Mesangial cell (primary cell): ENCODE measurements around a stretch of chr2.

DNA sequence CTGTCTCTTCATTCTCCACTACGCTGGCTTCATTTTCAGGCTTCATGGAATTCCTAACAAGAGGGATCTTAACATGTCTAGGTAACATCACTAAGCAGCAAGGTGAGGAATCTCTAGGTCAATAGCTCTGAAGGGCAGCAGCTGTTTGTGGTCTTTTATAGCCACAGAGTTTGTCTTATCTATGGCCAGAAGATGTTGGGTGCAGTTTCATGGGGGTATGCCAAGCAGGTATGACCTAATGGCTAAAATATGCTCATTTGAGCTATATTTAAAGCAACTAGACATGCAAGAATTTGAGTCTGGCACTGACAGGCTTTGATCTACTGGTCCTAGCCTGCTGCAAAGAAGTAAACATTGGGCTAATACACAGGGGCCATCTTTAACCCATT lies 14.0 kb upstream of the UGP2 start:
- RAMPAGE, long total RNA: no peak

DNA sequence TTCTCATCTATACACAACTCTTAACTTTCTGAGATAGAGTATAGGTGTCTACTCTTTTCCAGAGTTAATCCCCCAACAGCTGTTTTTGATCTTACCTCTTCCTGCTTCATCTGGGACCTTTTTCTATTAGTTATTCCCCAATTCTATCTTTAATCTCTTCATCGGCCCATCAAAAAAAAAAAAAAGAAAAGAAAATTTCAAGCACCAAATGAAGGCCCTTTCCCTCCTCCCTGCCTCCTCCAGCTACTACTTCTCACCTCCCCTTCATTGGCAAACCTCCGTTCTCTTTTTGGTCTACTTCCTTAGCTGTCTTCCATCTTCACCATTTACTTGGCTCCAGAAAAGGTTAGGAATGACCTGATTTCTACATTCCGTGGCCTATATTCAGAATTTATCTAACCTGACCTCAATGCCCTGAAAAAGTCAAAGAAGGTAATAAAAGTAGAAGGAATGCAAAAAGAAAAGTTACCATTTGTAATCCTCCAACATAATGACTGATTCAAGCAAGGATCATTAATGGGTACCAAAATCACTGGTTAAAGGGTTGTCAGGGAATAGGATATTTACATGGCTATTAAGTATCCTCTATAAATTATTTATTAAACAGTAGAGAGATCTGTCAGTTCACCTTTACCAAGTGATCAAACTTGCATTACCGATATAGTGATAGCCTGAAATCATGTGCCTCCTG lies 6.6 kb downstream of the VPS54 start:
- RAMPAGE, long total RNA: no peak

DNA sequence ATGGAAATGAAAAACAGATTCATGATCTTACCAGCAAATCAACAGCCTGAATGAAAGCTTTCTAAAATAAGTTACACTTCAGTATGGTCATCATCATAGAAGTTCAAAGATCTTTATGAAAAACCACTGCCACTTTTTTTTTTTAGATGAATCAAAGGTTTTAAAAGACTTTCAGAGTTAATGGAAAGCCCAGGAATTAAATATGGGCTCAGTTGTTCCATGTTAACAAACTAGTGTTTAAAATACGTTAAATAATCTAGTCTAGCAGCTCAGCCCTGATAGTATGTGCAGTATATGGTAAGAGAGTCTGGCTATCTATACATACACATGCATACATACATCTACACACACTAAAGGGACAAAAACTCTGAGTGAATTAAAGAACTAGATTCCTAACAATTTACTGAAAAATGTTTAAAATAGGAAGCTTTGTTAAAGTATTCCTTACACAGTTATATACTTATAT lies 8.1 kb downstream of the PELI1 start:
- RAMPAGE, long total RNA: no peak

DNA sequence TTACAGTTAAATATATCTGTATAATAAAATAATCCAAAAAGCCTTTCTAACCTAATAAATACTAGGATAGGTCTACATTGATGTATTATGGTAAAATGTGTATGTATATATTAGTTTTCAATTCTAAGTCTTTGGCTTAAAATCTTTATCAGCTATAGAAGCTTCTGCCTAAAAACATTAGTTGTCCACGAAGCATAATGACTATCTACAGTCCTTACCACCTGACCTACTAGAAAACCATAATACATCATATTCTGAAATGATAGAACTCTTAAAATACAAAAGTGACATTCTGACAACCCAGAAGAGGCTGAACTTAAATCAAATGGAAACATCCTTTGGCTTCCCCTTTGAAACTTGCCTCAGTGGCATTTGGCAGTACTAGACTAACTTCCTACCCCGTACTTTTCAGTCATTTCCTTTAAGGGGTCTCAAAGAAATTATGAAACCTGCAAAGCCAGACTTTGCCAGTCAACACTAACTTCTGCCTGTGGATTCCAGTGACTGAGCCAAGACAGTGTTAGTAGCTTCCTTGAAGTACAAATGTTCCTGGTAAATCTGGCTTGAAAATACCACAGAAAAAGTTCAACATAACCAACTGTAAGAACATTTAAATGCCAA lies 2.7 kb downstream of the PELI1 start:
- RAMPAGE, long total RNA: no peak

DNA sequence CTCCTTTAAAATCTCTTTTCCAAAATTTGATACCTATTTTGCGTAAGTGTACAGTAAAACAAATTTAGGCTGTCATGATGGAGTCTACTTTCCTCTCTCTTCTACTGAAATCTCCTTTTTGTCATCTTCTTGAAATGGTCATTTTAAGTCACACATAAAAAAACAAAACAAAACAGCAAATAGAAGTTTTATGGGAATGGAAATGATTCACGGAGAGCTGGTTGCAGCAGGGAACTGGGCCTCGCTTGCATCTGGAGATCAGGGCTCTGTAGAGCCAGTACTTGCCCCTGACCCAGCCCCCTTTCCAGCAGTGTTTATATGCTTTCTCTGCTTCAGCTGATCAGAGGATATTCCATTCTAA lies 59.2 kb upstream of the PELI1 start:
- RAMPAGE, long total RNA: no peak

- RAMPAGE, long total RNA: no peak
Measured at GRCh38 chr2:64223128-64223595, 78.9 kb upstream of the PELI1 start.

DNA sequence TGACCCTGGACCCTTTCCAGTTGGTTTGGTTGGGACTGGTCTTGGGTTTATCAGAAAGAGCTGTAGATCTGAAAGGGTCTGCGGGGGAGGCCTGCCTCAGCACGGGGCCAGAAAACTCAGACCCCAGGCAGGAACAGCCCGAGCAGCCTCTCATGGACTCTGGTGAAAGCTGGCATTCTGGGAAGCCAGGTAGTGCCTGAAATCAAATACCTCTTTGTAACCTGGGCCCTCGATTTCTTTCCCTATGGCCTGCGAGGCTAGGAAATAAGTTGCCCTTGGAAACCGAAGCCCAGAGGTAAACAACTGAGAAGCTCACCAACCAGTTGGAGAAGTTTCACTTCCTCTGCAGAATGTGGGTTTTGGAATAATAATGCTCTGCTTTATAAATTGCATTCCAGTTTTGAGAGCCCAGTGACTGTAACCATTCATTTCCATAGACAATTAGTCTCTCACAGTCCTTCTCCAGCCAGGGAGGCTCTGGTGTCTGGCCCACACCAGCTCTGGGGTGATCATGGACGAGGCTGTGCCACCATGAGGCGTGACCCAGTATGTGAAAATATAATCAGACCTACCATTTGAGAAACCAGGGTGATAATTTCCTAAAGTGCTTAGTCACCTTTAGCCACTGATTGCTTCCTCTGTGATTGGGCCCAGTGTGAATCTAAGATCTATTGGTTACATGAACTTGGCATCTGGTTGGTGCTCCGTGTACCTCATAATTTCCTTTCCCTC lies 133.0 kb upstream of the PELI1 start:
- RAMPAGE, long total RNA: no peak

DNA sequence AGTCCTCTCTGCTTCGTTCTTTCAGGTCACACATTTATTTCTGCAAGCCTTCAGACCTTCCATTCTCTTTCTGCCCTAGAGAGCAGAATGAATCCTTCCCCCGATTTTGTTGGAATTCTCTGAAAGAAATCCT lies 399 bp upstream of the LGALSL start:
- RAMPAGE, long total RNA: no peak

DNA sequence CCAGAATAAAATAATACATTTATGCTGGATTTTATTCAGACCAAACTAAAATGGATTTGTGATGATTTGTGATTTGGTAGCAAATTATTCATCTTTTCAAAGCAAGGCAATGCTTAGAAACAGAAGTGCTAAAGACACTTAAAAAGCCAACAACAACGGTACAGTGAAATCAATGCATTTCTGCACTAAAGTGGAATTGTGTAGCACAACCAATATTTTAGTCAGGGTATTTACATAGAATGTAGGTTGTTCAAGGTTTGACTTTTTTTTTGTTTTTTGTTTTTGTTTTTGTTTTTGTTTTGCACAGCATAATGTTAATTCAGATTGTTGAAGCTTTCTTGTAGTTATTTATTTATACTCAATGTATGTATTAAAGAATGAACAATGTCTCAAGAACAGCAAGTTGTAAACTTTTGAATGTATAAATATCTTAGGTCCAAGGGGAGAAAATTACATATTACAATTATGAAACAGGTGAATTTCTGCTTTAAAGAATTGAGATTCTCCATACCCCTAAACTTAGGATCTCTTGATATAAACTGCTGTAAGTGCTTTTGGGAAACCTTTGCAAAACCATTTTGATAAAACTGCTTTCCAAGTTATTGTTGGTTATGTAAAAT lies 4.8 kb downstream of the LGALSL start:
- RAMPAGE, long total RNA: no peak

DNA sequence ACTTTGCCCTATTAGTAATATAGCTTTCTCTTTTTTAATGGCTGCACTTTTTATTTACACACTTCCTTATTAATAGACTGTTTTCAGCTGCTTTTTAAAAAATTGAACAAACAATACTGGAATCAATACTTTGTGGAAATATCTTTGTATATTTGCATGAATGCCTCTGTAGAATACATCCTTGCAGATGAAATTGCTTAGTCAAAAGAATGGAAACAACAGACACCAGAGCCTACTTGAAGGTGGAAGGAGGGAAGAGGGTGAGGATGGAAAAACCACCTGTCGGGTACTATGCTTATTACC lies 12.9 kb downstream of the AFTPH start:
- RAMPAGE, long total RNA: no peak

- RAMPAGE, long total RNA: no peak
Measured at GRCh38 chr2:64627294-64627786, 26.4 kb downstream of the SERTAD2 start.

DNA sequence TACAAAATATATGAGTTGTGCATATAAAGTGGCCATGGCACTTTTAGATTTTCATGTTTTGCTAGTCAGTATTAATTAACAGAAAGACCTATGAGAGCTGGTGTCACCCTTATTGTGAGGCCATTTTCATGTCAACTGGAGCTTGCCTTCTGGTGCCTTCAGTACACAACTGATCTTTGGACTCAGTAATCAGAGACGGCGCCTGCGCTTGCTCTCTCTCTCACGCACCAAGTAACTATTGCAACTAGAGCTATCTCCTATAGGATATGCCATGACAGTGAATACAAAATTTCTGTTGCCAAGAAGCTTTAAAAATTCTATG lies 3.0 kb downstream of the SERTAD2 start:
- RAMPAGE, long total RNA: no peak

GRCh38 chr2:64679644-64680136 lies 26.0 kb upstream of the SERTAD2 start:
- RAMPAGE, long total RNA: no peak

DNA sequence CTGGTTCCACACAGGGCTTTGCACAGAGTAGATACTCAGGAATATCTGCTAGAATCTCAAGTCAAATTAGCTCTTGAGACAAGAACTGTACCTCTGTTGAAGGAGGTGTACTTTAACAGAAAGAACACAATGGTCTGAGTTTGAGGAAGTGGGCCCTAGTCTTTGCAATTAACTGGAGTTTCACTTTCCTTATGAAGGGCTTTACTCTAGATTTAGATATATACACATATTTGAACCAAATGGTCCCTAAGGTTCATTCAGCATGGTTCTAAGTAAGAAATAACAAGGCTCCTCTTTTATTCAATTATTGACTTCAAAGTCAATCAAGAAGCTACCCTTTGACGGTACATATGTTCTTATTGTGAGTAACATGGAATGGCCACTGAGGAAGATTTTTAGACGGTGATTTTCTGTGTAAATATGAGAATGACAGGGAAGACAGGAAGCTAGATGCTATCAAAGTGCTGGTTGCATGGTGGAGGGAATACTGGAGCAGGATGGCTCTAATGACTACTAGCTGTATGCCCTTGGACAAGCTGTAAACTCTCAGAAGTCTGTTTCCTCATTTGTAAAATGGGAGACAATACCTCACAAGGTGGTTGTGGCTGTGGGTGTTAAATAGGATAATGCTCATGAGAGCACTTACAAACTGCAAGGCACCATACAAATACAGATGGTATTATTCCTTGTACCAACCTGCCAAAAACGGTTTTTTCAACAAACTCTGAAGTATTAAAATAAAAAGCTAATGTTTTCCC lies 73.5 kb upstream of the SERTAD2 start:
- RAMPAGE, long total RNA: no peak

DNA sequence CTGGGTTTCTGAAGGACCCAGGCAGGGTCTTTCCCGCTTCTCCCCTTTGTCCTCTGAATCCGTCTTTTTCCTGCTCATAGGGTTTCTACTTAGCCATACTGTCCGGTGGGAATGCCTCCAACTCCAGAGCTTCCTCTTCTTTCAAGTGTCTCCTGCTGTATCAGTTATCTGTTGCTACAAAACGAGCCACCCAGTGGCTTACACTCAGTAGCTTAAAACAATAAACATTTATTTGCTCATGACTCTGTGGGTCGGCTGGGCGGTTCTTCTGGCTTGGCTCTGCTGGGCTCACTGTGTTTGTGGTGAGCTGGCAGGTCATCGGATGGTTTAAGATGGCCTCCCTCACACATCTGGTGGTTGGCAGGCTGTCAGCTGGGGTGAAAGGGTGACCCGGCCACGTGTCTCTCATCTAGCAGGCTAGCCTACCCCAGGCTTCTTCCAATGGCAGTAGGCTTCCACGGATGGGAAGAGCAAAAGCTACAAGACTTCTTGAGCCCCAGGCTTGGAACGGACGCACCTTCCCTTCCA lies 122.4 kb upstream of the SLC1A4 start:
- RAMPAGE, long total RNA: no peak

DNA sequence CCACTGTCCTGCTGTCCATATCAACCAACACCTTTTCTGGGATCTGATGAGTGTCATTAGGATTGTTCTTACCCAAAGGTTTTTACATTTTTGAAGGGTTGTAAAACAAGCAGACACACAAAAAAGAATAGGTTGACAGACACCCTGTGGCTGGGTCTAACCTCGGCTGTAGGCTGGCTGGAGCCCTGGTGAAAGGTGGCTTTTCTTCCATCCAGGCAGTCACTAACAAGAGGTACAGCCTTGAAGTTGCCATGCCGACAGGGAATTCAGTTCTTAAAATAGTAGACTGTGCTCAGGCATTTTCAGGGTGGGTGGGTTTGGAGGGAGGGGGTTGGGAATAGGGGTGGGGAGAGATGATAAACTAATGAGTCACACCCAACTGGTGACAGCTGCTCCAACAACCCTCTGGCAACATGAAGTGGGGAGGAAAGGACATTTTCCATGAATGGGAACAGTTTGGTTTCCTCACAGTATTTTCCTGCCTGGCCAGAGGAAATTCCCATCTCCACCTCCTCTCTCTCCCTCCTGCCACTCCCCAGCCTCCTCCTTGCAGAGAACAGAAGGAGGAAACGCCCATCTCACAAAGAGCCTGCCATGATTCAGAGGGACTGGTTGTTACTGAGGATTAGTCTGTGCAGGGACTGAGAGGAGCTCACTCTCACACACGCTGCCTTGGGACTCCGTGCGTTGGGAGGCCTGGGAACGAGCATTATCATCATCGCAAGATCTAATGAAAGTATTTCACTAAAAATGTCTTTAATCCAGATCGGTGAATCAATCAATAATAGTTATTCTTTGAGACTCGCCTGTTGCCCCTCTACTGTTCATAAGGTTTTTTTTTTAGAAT lies 113.0 kb upstream of the SLC1A4 start:
- RAMPAGE, long total RNA: no peak

DNA sequence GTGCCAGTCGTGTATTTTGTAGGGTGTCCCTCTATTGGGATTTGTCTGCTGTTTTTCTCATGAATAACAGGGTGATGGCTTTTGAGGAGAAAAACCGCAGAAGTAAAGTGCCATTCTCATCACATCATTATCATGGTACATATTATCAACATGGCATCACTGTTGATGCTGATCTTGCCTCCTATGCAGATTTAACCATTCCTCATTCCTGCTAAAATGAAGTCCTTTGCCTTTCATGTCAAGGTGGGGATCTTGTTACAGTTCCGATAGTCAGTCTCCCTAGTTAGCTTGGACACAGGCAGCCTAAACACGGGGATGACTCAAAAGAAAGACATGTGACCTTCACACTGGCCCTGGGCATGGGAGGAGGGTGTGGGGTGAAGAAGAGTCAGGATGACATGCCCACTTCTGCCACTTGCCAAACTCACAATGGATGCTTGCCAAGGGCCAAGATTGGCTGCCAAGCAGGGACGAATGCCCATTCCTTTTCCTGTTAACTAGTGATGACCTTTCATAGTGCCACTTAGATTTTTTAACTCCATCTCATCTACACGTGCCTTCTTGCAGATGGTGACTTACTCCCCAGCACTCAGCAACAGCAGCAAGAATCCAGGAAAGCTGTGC lies 14.0 kb upstream of the SLC1A4 start:
- RAMPAGE, long total RNA: no peak

DNA sequence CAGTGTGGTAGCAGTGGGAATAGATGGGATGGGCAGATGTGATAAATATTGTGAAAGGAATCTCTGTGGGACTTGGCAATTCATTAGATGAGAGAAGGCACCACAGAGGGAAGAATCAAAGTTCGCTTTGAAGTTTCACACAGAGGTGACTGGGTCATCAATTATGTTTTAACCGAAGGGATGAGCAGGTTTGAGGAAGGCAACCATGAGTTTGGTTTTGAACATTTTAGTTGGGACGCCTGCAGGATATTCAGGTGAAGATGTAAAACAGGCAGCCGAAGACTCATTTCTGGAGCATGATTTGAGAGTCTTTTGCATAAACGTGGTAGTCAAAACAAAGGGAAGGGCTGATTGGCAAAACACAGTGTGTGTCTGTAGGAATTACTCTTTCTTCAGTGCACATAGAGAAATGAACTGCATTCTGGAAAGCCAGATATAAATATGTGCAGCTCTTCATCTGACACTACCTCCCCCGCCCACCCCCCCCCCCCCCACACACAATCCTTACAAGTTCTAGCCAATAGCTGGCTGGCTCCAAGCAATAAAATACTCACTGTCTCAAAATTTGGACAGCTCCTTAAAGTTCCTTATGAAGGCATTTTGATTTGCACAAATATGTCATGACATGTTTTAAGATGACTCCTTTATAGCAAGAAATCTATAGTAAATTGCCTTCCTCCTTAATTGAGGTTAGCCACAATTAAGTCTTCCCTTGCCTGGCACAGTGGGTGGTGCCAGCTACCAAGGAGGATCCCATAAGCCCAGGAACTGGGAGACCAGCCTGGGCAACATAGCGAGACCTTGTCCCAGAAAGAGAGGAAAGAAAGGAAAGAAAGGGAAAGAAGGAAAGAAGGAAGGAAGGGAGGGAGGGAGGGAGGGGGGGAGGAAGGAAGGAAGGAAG lies 1.8 kb upstream of the SLC1A4 start:
- RAMPAGE, long total RNA: no peak

- RAMPAGE, long total RNA: no peak
Measured at GRCh38 chr2:64989856-64990179, 619 bp downstream of the SLC1A4 start.

- RAMPAGE, long total RNA: no peak
Measured at GRCh38 chr2:64998705-64999115, 9.5 kb downstream of the SLC1A4 start.